Neural cell (in vitro differentiated cells): Measurements from ENCODE around the gene CEP120.

- RAMPAGE, long total RNA, result no peak
Observed at GRCh38 chr5:116494262-116494687, 80.3 kb downstream of the SEMA6A start.

DNA sequence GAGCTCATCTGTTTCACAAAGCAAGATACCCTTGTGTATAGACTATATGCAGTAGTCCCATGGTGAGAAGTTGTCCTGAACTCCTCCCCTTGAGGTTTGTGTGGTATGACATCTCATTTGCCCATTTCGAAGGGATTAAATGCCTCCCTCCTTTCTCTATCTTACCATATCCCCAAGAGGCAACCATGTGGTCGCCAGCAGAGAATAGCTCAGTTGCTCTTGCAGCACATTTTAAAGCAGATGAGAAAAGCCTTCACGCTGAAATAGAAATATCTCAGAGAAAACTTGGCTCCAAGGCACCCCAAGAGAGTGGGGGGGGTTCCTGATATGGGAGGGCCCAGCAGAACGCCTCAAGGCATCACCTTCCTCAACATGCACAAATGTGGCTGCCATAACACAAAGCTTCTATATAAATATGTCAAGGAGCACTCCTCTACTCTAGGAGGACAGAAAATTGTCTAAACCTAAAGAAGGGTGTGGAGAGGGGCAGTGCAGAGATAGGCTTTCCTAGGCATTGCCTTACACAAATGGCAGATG, 4.5 kb downstream of the SEMA6A start:
- RAMPAGE, long total RNA, result no peak

DNA sequence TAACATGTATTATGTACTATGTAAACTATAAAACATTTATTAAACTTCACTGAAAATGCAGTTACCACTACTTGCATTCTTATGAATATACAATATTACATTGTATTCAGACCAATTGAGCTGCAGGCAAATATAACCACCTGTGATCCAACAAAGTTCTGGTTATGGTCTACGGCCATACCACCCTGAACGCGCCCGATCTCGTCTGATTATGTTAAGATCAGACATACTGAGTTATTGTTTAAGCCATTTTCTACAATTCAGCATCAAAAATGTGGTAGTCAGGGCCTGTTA, 243.2 kb upstream of the SEMA6A start:
- RAMPAGE, long total RNA, result no peak

DNA sequence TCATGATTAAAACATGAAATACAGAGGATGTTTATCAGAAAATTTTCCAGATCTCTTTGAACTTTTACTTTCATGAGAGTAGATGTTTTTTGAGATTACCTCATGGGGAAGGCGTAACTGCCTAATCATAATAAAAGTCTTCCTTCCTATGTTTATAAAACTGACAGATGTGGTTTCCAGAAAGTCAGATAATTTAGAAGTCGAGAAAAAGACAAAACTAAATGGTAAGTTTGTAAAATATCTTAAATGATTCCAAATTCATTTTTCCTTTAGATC, 1185.5 kb upstream of the SEMA6A start:
- RAMPAGE, long total RNA, result no peak

DNA sequence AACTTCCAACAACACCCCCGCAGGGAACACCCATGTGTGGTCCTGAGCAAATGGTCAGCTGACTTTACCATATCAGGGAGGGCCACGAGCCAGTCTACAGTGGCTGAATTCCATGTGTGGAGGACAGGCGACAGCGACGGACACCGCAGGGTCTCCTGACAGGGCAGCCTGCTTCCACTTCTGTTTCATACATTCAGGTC, 415.6 kb downstream of the DTWD2 start:
- RAMPAGE, long total RNA, result no peak

GRCh38 chr5:119275269-119275741, 80.5 kb upstream of the TNFAIP8 start:
- RAMPAGE, long total RNA, result no peak

DNA sequence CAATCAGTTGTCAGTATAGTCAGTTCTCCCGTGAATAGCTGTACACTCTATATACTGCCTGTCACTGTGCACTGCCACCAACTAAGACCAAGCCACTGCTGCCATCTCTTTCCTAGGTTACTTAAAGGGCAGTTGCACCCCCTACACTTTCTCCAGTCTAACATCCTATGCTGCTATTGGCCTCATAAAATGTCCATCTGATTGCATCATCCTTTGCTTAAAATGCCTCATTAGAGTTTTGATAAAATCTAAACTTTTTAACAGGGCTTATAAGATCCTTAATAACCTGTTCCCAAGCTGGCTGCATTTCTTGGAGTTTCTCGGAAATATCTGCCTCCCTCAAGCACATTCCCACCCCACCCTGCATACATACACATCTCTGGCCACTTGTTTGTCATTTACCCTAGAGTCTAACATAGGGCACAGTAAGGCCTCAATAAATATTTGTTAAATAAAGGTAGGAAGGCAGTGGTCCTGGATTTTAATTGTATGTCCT, 32.7 kb upstream of the TNFAIP8 start:
- RAMPAGE, long total RNA, result no peak

- RAMPAGE, long total RNA, result no peak
Observed at GRCh38 chr5:119323526-119323963, 32.3 kb upstream of the TNFAIP8 start.

GRCh38 chr5:119328381-119329217, 27.2 kb upstream of the TNFAIP8 start:
- RAMPAGE, long total RNA, result no peak

GRCh38 chr5:119420163-119420673, 32.1 kb upstream of the HSD17B4 start:
- RAMPAGE, long total RNA, result no peak

DNA sequence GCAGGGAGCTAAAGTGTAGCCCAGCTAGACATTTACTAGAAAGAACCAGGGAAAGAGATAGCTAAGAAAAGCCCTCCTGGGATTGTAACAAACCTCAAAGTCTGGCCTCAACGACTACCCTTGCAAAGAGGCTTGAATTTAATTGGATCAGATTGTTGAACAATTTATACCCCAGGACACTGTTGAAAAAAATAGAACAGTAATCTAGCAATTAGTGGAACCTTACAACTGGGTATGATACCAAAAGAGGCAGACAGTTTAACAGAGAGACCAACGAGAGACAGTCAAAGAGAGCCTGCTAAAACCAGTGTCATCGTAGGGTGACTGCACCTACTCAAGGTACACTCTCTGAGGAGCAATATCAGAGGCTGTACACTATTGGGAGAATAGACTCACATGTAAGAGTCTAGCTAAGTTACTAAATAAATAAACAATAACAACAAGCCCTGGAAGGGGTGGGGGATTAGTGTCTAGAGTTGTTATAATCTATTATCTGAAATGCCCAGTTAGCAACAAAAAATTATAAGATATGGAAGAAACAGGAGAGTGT, 59.1 kb downstream of the HSD17B4 start:
- RAMPAGE, long total RNA, result no peak

DNA sequence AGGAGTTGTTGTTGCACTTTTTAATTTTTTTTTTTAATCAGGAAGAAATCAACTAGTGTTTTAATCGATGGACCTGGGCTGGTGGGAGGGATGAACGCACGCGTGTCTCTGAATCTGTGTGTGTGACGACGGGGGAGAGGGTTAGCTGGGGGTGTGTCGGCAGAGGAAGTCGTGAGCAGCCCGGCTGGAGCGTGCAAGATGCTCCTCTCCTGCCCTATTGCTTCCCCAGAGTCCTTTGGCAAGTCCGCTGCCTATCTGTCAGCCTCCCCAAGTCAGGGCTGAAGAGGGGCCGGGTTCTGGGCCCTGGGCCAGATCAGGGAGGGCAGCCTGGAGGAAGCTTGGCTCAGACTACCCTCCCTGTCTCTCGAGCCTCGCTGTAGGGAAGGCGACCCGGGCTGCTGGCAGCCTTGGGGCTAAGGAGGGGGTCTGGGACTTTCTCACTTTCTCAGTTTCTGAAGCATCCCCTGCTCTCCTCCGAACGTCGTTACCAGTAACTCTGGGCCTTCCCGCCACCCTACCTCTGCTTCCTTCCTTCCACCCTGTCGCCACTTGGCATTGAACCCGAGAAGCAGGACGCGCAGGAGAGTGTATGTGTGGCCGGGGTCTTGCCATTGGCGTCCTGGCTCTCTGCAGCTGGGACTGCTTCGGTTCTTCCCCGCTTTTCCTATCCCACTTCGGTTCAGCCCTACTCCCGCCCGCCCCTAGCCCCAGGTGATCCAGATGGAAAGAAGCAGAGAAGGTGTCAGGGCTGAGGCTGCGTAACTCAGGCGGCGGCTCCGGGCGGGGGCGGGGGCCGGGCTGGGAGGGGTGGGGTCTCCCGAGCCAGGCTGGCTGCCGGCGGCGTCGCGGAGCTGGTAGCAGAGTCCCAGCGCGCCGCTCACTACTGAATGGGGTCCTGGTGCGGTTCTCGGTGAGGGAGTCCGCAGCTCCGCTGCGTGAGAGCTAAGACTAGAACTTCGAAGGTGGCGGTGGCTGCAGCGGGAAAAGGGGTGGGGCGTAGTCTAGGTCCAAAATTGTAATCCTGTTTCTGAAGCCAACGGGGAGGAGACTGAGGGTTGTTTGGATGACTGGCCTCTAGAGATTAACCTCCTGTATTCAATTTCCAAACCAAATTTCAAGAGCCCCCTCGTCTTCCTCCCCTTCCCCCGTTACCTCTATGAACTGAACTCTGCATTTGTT, 1.1 kb downstream of the PRR16 start:
- RAMPAGE, long total RNA, result no peak

DNA sequence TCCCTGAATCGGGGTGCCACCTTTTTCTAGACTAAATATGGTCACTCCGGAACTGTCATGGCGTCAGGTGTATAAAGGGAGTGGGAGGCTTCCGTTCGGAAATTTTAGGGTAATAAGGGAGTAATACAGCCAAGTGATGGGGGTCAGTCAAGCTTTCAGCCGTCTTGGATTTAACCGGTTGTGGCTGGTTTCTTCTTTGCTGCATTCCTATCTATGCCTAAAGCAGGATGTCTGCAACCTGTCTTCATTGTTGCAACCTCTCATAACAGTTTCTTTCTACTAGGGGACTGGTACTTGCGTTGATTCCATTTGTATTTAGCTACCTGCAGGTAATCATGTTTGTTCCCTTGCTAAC, 48.8 kb downstream of the PRR16 start:
- RAMPAGE, long total RNA, result no peak

DNA sequence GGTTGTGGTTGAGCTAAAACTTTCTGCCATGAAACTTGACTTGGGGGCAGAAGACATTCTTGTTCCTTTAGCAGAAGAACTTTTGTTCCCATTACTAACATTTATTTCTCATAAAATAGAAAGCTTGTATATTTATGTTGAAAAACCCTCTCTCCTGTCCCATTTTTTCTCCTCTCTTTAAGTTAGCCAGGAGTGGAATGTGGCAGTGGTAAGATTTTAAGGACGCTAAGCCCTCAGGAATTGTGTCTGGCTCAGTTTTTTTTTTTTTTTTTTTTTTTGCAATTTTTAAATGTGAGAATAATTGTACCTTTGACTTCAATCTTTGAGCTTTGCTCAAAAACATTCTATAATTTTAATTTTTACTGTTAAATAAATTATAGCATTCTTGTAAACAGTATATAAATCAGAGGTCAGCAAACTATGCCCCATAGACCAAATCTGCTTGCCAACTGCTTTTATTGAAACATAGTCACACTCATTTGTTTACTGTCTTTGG, 452.3 kb downstream of the PRR16 start:
- RAMPAGE, long total RNA, result no peak

- RAMPAGE, long total RNA, result no peak
Observed at GRCh38 chr5:122187418-122187703, 27.4 kb downstream of the ENSG00000250803 start.

GRCh38 chr5:123206848-123207562, 118.0 kb downstream of the PRDM6 start:
- RAMPAGE, long total RNA, result no peak

DNA sequence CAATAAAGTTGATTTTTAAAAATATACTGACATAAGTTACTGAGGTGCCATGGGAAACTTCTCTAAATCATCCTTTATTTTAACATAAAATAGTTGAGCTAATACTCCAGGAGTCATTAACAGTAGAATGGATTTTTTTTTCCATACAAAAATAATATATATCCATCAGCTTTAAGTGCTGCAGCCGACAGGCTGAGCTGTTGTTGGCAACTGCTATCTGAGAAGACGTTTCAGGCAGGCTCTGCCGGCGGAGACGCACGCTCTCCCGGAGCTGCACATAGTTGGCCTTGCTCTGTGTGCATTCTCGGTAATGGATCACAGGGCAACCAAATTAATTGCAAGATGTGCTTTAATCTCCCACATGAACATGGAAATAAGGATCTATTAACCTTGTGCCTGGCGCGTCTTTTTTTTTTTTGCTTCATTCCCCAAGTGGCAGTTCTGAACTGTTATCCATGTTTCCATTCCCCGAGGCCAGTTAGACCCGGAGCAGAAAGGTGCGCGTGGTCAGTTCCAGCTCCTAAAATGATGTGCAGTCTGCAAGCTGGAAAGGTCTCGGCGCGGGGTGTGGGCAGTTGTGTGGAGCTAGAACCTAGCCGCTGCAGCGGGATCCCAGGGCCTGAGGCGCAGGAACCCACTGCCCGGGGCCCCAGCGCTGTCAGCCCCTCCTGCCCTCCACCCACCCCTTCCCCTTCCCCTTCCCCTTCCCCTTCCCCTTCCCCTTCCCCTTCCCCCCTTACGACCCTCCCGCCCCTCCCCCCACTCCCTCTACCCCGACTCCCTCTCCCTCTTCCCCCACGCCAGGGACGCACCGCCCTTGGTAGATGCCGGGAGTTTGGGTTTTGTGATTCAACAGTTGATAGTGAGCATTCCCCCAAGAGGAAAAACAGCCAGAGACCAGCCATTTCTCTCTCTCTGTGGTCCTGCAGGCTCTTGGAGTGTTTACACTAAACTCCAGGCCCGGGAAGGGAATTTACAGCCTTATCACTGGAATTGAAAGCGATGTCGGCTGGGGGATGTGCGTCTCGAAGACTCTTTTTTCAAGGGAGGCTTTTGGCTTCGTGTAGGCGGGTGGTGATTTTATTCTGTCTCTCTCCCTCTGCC, 137.9 kb downstream of the CEP120 start:
- RAMPAGE, long total RNA, result no peak

- RAMPAGE, long total RNA, result no peak
Observed at GRCh38 chr5:123422099-123423073, 817 bp downstream of the CEP120 start.

DNA sequence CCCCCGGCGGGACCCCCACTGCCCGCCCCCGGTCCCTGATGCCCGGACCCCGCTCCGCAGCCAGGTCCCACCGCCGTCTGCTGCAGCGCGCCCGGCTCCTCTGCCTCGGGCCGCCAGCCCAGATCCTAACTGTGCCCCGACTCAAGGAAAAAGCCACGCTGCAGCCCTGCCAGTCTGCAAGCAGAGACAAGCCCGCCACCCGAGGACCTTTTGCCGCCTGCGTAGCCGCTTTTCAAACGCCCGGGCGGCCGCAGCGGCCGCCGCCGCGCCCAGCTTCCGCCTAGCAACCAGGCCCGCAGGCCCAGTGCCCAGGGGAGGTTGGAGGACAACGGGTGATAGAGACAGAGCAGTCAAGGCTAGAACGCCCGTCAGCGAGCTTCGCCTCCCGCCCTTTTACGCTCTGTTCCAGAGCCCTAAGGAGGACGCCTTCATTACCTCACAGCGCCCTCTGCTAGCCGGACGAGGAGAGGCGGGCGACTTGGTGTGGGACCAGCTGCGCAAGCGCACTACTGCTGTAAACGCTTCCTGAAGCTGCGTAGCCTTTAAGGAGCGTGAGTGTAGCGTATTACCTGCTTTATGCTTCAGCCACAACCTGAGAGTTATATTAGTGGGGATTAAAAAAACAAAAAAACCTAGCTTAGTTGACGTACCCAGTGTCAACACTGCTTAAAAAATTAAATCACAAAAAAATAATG, at the start of gene CEP120:
Gene CEP120, minus strand, starts transcription at position 330 of the 695 bp plus-strand sequence.
- RAMPAGE, long total RNA, result no peak

DNA sequence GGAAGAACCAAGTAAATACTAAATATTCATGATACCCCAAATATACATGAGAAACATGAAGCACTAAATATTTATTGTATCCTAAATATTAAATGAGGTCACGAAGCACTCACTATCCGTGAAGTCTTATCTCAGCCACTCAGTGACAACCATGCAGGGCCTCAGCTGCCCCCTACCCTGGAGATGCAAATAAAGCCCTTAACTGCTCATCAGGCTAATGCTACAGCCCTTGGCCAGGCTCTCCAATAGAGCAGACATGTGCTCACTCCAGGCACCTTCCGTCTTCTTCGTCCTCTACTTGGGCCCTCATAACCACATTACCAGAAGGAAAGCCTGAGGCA, 121.2 kb downstream of the ZNF608 start:
- RAMPAGE, long total RNA, result no peak